Smooth muscle cell (in vitro differentiated cells): ENCODE data around the genes GPR62 and PCBP4.

DNA sequence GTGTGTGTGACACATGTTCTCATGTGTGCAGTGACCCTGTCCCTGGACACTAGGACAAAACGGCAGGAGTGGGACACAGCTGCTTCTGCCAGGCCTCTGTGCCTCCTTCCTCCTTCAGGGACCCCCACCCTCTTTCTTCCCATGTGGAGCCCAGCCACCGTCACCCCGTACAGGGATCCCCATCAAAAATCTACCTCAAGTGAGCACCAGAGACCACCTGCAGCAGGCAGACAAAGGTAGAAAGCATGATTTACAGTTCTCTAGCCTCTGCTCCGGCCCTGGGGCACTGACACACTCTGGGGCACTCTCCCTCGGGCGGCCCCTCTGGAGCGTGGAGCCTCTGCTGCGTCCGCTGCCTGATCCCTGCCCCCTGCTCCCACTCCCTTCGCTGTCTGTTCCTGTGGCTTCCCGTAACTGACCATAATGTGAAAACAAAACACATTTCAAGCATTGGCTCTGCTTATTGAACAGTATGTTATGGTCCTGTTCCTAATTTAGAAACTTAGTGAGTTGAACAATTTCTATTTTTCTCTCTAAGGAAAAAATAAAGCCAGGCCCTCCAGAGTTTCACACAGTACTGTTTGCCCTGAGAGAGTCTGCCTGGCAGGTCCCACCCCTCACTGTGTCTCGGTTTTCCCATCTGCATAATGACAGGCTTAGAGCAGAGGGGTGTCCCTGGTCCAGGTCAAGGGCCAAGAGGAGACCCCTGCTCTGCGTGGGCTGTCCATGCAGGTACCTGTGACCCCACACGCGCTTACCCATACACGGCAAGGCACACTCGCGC, 23.0 kb upstream of the TMEM115 start:
- RAMPAGE, long total RNA = no peak

- RAMPAGE, long total RNA = no peak
Measured at GRCh38 chr3:50395159-50395475, 35.8 kb upstream of the TMEM115 start.

DNA sequence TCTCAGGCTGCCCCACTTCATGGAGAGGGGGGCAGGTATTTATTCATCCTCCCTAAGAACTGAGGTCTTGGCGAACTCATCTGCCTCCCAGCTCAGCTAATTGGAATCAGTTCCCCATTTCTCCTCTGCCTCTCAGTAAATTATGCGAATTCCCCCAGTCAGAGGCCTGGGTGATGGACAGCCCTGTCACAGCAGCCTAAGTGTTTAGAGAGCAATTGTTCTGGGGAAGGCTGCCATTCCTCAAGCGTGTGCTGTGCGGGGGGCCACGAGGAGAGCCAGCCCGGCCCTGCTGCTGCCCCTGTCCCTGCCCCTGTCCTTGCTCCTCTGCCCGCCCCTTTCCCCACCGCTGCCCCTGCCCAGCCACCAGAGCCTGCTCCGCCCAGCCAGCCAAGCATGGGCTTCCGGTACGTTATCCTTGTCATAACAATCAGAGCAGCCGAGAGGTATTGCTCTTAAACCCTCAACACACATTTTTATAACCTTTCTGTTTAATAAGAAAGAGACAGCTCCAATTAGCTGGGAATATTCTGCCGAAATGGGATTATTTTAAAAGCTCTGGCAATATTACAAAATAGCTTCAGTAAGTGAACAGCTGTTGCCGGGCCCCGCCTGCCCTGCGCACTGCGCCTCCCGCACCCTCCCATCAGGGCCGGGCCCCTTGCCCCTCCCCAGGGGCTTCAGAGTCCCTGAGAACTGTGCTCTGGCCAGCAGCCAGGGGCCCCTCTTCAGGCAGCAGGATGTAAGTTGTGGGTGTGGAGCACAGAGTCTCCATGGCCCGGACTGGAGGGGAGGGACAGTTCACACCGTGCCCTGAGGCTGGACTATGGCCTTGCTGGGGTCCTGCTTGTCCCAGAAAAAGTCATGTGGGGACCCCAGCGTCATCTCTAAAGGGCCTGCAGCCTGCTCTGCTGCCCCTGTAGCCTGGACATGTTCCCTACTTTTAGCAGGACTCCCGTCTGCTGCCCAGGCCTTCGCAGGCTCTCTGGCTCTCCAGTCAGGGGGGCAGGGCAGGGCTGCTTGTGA, 12.4 kb upstream of the CACNA2D2 start:
- RAMPAGE, long total RNA = no peak

DNA sequence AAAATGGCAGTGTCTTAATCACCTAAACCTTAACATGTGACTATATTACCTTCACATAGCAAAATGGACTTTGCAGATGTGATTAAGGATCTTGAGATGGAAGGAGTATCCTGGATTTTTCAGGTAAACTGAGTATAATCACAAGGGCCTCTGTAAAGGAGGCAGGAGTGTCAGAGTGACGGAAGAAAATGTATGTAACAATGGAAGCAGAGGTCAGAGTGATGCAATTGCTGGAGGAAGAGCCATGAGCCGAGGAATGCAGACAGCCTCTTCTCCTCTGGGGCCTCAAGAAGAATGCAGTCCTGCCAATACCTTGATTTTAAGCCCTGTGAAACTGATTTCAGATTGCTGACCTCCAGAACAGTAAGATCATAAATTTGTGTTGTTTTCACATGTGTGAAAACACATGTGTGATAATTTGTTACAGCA, 15.1 kb downstream of the HEMK1 start:
- RAMPAGE, long total RNA = no peak

- RAMPAGE, long total RNA = no peak
Measured at GRCh38 chr3:50623817-50624521, 7.0 kb downstream of the MAPKAPK3 start.

- RAMPAGE, long total RNA = no peak
Measured at GRCh38 chr3:50646843-50647332, 27.8 kb upstream of the DOCK3 start.

DNA sequence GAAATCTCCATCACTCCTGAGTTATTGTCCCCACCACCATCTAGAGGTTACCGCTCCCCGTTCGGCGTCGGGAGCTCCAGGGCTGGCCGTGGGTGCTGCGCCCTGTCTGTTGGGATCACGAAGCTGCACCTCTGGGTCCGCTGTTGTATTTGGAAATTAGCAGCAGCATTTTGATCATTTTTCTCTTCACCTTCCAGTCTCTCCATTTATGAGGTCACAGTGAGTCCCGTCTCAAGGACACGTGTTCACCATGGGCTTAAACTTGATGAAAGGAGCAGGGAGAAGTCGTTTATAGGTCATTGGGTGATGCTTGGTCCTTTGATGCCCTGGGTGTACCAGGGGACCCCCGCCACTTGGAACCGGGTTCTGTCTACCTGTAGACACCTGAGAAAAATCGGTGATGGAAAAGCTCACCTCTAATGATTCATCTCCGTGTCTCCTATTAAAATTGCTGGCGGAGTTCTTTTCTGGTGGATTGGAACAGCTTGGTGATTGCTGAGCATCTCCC, 646 bp downstream of the MANF start:
- RAMPAGE, long total RNA = no peak

DNA sequence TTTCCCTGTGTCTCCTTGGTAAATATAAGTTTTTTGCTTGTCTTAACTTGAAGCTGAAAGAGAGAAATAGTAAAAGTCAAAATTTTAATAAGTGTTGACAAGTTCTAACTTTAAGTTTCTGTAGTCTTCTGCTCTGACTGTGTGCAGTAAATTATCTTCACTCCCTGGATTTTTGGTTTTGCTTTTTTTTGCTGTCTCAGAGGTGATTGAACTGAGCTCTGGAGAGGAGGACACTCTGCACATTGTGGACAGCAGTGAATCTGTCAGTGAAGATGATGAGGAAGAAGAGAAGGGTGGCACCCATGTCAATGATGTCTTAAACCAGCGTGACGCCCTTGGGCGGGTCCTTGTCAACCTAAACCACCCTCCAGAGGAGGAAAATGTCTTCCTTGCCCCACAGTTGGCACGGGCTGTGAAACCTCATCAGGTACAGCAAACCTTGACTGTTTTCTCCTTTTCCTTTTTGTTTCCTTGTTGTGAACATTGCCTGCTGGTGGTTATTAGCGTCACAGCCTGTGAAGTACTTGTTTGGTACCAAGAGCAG, 40.5 kb upstream of the TEX264 start:
- RAMPAGE, long total RNA = no peak

DNA sequence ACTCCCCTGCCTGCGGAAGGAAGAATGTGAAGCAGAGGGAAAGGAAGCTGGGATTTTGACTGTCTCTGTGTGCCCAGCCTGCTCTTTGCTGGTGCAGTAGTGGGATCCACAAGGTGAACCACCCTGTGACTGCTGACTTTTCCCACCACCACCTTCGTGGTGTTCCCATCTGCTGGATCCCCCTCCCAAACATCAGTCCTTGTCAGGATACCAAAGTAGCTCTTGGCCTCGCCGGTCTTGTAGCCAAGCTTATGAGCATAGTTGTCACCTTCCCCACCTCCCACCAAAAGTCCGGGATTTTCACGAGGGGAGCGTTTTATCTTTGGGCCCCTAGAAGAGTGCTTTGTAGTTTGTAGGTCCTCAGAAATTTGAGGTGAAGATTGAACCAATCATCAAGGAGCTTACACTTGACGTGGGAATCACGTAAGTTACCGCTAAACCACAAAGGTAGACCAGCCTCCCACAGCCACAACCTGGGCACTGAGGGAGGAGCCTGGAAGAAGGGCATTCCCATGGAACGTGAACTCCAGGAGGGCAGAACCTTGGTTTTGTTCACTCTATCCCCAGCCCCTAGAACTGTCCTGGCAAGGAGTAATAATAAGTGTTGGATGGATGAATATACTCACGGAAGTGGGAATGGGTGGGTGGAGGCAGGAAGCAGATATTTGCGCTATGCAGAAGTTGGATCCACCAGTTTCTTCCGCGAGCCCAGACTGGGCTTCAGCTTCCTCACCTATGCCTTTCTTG, 856 bp upstream of the TEX264 start:
- RAMPAGE, long total RNA = no peak

DNA sequence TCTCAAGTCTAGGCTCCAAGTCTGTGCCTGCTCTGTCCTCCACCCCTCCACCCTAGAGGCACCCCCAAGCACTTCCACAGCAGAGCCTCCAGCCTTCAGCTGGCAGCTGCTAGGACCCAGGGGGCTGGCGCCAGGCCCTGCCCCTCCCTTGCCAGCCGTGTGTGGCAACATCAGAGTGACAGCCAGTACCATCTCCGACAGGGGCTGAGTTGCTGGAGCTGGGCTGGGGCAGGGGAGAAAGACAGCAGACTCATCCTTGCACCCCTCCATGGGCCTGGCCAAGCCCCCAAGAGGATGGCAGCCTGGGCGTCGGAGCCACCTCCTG, at the start of gene GPR62:
Gene GPR62 (plus strand): TSS at position 185 of the 325 bp plus-strand sequence.
- RAMPAGE, long total RNA = no peak

DNA sequence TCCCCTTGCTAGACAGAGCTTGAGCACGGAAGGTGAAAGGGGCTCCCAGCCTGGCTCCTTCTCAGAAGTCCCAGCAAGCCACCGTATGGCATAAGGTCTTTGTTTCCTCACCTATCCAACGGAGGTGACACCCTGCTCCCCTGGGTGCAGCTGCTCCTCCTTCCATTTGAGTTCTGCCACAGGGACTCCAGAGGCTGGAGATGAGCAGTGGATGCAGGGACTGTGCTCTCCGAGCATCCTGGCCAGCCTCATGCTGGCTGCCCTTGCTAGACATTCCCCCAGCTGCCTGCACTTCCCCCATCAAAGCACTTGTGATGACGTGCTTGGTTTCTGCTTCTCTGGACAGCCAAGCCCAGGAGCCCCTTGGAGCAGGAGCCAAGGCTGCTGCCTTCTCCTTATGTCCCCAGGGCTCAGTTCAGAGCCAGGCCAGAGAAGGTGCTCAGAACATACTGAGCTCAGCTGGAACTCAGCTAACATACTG, 4.5 kb downstream of the PCBP4 start:
- RAMPAGE, long total RNA = no peak

- RAMPAGE, long total RNA = start-site peak on the minus strand at chr3:51967397-51967511, 126 and 130 reads in 2 replicates
Measured at GRCh38 chr3:51967283-51967712, at the start of gene PCBP4. TSS of gene PCBP4 (minus strand) at chr3:51967454.

GRCh38 chr3:51997964-51998375, 2.3 kb upstream of the RPL29 start:
- RAMPAGE, long total RNA = no peak

GRCh38 chr3:52025984-52026421, 30.3 kb upstream of the RPL29 start:
- RAMPAGE, long total RNA = no peak

GRCh38 chr3:52050057-52051145, 6.0 kb downstream of the DUSP7 start:
- RAMPAGE, long total RNA = no peak

- RAMPAGE, long total RNA = no peak
Measured at GRCh38 chr3:52056785-52056908, 276 bp upstream of the DUSP7 start.

DNA sequence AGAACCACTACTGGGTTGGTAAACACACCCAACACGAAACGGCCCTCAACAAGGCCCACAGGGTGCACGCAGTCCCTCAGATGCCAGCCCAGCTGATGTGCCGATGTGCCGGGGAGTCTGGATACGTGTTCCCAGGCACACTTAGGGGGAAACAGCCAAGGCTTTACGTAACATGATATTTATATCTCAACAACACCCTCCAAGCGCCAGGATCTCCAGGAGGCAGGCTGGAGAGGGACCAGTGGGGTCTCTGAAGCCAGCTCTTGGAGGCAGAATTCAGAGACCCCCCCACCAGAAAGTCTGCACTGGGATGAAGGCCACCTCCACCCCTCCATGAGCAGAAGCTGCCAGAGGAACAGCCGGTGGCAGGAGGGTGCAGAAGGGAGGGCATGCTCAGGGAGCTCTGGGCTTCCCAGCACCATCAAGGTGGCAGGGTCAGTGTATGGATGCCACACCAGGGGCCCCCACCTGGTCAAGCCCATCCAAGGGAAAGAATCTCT, 14.1 kb downstream of the POC1A start:
- RAMPAGE, long total RNA = no peak

- RAMPAGE, long total RNA = no peak
Measured at GRCh38 chr3:52183666-52184357, 14.1 kb upstream of the ALAS1 start.

DNA sequence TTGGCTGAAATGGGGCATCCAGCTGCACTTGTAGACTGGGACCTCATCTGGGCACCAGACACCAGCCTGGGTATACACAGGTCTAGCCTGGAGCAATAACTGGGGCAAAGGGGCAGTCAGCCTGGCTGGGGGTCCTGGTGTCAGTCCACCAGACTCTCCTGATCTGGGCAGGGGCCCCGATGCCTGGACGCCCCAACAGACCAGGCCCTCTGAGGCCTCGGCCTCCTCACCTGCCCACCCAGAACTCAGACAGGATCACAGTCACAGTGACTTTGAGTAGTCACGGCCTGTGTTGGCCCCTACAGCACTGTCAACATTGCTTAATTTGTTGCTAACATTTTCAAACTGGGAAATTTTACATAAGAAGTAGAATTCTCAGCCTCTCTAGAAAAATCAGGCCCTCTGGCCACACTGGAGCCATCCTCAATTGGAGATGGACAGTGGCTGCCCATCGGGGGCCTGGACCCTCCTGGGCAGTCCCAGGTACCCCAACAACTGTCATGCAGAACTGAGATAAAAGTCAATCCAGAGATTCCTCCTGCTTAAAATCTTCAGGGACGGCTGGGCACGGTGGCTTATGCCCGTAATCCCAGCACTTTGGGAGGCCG, 5.8 kb downstream of the TWF2 start:
- RAMPAGE, long total RNA = no peak

DNA sequence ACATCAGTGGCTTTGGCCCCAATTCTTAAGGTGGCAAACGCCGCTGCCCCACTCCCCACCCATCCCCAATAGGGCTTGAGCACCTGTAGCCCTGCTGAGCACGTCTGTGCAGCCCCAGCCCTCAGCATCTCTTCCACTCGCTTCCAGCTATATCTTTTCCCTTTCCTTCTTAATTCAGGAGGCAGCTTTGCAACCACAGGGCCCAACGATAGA, 9.1 kb downstream of the PPM1M start:
- RAMPAGE, long total RNA = no peak